Right ventricle myocardium (tissue), 1 donor: Measurements from ENCODE around the genes H4C2, HFE and H3C7.

DNA sequence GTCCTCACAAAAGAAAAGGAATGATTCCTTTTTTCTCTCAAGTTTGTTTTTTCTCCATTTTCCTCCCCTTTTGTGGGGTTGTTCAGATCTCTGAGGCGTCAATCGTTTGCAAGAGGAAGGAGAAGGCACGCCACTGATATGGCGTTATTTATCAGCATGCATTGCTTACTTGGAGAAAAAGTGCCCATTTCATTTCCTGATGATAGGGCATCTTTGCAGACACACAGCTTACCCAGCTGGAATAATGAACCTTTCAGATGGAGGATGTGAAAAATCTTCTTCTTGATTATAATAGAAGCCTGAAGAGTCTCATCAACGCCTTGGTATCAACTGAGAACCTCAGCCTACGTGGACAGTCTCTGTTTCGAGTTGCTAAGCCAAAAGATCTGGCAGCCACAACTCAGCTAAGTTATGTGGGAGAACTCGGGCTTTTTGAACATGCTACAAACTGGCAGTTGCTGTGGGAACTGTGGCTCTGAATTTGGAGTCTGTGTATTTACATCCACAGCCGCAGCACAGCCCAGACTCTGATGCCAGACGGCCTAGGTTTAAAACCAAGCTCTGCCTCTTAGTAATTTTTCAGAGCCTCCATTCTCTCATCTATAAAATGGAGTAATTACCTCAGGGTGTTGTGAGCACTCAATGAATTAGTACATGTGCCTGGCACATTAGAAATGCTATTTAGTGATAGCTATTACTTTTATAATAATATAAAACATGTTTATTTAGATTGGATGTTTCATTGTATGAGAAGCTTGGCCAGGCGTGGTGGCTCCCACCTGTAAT is 35.8 kb downstream of the RIPOR2 start:
- PRO-cap, 2 experiments: no peak in any of the 2 experiments

GRCh38 chr6:24930459-24930723 is 5.4 kb downstream of the RIPOR2 start:
- PRO-cap, 2 experiments: no peak in any of the 2 experiments

DNA sequence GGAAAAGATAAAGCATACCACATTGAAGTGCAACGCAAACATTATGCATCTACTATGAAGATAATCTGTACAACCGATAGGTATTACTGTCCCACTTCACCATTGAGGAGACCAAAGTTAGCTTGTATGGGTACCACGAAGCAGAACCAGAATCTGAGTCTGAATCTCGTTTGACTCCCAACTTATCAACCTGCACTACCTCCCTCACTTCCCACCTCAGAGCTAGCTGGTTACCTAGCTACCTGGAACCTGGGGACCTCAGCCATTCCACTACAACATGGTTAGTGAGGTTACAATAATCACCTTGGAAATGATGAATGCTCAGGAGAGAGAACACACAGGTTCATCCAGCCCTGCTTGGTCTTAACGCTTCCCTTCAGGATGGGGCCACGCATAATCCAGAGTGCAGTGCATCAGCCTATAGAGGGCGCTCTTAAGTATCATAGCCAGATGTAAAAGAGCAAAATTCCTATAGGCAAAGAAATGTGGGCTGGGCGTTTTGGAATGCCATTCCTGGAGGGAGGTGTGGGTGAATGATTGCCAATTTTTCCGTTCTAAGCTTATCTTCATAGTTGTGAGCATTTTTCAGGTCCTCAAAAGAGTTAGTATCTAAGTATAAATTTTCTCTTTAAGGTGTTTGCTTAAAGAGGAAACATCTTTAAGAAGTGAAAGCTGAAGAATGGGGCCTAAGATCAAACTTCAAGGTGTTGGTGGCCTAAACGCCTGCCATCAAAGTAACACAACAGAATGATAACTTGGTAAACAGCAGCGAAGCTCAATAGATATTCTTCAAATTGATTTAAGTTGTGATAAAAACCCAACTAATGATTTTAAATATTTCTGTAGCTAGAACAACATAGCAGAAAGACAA is 1.9 kb downstream of the RIPOR2 start:
- PRO-cap, 2 experiments: no peak in any of the 2 experiments

DNA sequence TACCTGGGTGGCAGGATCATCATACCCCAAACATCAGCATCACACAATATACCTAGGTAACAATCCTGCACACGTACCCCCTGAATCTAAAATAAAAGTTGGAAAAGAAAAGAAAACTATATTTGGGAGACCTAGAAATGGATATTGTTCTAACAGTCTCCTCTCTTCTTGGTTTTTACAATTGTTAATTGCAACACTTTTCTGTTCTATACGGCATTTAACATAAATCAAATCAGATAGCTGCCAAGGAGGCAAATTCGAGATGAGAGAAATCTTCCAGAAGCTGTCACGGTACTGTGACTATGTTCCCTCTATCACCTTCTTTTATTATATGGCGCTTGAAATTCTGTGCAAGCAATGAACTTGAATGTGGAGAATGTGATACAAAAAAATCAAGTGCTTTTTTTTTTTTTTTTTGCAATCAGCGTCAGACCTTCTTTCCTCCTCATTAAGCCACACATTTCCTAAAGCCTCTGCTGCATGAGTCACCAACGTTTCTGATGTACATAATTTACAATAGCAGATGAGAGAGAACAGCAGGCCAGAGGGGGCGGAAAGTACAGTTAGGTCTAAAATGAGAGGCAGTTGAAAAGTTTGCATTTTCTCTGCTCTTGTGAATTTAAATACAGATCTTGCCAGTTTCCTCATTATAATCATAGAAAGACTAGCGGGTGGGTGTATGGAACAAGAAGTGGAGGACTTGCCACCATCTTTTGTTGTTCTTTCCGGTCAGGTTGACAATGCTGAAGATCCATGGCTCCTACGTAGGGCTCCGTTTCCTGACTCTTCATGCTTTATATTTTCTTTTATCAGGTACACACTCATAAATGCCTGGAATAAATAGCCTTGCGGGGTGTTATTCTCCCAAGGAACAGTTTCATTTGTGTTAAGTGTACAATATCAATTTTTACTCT is 114.6 kb upstream of the RIPOR2 start:
- PRO-cap, 2 experiments: no peak in any of the 2 experiments

DNA sequence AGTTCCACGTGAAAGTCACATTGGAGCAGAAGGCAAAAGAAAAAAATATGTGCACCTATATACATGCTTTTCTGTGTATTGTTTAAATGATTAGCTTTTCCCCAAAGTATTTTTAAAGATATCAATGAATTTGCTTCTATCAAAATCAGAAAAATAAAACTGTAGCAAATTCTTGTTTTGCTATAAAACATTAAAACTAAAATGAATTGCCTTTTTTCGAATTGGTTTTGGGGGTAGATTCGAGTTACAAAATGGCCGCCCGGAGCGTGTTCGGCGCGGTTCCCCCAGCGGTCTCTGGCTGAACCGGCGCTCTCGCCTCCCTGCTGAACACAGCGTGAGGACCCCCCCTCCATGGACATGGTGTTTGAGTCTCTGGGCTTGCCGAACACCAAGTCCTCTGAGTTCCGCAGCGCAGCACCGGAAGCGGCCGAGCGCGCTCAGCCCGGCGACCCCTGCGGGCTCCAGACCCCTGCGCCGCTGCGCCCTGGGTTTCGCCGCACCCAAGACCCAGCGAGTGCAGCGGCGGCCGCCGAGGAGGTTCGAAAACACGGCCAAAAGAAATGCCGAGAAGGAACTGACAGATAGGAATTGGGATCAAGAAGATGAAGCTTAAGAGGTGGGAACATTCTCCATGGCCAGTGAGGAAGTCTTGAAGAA is 139.6 kb upstream of the CARMIL1 start:
- PRO-cap, 2 experiments: no peak in any of the 2 experiments

DNA sequence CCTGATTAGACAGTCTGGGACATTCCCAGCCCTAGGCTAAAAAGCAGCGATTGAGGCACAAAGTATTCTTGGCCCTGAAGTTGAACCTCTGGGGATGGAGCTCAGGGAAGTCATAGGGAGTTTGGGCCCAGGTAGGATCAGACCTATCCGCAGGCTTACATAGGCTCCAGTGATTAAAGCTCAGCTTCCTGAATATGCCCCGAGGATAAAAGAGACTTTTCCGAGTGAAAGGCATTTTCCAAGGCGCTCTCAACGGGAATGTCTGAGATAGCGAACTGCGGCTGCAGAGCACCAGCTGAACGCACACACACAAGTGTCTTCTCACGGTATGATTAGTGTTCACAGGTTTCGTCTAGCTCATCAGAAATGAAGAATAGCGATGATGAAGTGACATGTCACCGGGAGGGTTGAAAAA is 717 bp upstream of the CARMIL1 start:
- PRO-cap, 2 experiments: no peak in any of the 2 experiments

DNA sequence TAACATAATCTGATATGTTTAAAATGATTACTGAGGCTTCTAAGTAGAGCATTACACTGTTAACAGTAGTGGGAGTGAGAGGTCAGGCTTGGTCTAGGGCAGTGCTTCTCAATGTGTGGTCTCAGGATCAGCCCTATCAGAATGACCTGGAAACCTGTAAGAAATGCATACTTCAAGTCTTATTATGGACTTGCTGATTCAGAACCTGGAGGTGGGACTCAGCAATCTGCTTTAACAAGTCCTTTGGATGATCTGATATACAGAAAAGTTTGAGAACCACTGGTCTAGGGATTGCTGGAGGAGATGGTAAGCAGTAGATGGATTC is 47.2 kb downstream of the CARMIL1 start:
- PRO-cap, 2 experiments: no peak in any of the 2 experiments

- PRO-cap, 2 experiments: no peak in any of the 2 experiments
These were observed 87.9 kb downstream of the CARMIL1 start for GRCh38 chr6:25366670-25367891.

- PRO-cap, 2 experiments: no peak in any of the 2 experiments
These were observed 125.5 kb downstream of the CARMIL1 start for GRCh38 chr6:25404613-25405148.

DNA sequence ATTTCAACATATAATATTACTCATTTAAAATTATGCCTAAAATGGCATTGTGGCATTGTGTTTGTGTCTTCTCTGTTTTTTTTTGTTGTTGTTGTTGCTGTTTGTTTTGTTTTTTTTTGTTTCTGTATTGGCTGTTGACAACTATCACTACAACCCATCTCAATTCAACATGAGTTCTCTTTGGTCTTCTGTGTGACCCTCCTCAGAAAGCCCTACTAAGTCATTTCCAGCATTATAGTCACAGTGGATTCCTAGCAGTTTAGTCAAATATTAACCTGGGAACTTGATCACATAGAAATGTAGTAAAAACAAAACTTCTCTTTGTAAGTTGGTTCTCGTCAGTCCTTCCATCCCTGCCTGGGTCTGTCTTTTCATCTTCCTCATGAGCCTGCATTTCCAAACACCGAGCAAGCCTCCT is 16.8 kb downstream of the SLC17A2 start:
- PRO-cap, 2 experiments: no peak in any of the 2 experiments

- PRO-cap, 2 experiments: no peak in any of the 2 experiments
These were observed 8.5 kb downstream of the TRIM38 start for GRCh38 chr6:25971006-25971614.

DNA sequence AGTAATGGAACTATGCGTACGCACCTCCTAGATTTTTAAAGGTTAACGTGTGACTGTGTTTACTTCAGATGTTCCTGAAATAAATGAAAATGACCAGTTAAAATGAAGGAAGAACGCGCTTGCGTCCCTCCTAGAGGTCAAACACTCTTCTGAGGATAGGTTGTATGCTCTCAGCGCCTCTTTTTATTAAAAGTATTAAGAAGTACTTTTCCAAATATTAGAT is 24.6 kb downstream of the H1-1 start:
- PRO-cap, 2 experiments: no peak in any of the 2 experiments

DNA sequence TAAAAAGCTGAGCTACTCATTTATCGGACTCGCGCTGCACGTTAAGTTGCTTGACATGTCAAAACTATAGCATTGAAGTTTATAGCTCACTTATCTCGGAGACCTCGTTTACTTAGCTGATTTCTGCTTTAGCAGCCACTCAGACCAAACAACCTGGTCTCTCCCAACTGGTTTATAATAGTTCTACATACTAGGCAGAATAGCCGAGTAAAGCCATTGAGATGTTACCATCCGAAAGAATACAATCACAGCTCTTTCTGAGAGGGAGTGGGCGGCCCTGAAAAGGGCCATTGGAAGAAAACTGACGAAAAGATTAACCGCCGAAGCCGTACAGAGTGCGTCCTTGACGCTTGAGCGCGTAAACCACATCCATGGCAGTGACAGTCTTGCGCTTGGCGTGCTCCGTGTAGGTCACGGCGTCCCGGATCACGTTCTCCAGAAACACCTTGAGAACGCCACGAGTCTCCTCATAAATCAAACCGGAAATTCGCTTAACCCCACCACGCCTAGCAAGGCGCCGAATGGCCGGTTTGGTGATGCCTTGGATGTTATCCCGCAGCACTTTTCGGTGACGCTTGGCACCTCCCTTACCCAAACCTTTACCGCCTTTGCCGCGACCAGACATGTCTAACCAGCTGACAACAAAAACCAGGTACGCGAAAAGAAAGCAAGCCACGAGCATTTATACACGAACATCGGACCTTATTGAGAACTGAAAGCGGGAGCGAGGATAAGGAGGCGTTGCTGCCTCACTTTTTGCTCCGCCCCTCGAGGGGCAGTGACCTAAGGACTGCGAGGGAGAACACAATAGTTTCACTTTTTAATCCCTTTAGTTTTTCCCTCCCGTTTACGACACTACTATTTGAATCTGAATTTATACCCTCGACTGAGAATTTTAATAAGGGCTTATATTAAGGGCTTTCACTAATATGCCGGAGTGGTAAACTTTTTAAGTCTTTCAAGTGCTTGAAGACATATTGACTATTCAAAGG is at the start of gene H4C2:
Gene H4C2 (minus strand): TSS at position 656 of the 992 bp plus-strand sequence.
- PRO-cap, 2 experiments: peak in 2 of 2 experiments; most common plus-strand start position 778 of the sequence (in 2); most common minus-strand start position 656 of the sequence (in 2)

DNA sequence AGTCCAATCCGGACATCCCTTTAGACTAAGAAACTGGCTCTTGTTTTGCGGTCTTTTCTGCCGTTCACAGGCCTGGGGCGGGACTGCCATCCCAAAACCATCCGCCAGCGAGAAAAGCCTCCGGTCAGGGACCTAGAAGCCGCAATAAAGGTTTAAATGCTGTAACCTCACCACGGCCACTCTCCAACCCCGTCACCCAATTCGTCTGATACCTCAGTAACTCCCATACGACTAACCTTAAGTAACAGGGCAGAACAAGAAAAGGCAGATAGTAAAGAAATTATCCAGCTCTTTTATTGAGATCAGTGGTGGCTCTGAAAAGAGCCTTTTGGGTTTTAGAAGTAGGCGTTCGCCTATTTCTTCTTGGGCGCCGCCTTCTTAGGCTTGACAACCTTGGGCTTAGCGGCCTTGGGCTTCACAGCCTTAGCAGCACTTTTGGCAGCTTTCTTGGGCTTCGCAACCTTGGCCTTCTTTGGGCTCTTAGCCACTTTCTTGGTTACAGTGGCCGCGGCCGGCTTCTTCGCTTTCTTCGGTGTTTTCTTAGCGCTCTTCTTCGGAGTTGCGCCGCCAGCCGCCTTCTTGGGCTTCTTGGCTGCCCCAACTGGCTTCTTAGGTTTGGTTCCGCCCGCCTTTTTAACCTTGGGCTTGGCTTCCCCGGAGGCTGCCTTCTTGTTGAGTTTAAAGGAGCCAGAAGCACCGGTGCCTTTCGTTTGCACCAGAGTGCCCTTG is 672 bp downstream of the H1-2 start:
- PRO-cap, 2 experiments: peak in 1 of 2 experiments; most common minus-strand start position 603 of the sequence (in 1)

DNA sequence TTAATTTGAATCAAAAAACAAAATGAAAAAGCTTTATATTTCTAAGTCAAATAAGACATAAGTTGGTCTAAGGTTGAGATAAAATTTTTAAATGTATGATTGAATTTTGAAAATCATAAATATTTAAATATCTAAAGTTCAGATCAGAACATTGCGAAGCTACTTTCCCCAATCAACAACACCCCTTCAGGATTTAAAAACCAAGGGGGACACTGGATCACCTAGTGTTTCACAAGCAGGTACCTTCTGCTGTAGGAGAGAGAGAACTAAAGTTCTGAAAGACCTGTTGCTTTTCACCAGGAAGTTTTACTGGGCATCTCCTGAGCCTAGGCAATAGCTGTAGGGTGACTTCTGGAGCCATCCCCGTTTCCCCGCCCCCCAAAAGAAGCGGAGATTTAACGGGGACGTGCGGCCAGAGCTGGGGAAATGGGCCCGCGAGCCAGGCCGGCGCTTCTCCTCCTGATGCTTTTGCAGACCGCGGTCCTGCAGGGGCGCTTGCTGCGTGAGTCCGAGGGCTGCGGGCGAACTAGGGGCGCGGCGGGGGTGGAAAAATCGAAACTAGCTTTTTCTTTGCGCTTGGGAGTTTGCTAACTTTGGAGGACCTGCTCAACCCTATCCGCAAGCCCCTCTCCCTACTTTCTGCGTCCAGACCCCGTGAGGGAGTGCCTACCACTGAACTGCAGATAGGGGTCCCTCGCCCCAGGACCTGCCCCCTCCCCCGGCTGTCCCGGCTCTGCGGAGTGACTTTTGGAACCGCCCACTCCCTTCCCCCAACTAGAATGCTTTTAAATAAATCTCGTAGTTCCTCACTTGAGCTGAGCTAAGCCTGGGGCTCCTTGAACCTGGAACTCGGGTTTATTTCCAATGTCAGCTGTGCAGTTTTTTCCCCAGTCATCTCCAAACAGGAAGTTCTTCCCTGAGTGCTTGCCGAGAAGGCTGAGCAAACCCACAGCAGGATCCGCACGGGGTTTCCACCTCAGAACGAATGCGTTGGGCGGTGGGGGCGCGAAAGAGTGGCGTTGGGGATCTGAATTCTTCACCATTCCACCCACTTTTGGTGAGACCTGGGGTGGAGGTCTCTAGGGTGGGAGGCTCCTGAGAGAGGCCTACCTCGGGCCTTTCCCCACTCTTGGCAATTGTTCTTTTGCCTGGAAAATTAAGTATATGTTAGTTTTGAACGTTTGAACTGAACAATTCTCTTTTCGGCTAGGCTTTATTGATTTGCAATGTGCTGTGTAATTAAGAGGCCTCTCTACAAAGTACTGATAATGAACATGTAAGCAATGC is at the start of gene HFE:
Gene HFE (plus strand): TSS at position 415 of the 1,287 bp plus-strand sequence.
- PRO-cap, 2 experiments: peak in 2 of 2 experiments; most common plus-strand start position 415 of the sequence (in 2); most common minus-strand start position 735 of the sequence (in 2)

DNA sequence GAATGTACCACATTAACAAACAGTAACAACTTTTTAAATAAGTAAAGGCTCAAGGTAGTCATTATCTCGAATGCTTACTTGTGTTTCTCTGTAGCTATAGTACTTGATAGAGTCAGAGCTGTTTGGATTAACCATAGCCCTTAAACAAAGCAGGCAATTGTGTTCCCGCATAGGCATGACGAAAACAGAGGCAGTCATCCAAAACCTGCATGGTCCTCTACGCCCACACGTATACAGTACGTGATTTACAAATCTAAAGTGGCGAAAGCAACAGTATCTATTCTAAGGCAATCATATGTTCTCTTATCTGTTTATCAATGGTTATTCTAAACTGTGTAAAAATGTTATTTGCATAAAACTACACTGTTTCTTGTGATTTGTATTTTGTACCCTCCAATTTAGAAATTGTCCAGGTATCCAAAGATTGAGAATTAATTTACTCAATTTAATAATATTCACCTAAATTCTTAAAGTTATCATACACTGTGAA is 4.7 kb downstream of the H2BC4 start:
- PRO-cap, 2 experiments: no peak in any of the 2 experiments

DNA sequence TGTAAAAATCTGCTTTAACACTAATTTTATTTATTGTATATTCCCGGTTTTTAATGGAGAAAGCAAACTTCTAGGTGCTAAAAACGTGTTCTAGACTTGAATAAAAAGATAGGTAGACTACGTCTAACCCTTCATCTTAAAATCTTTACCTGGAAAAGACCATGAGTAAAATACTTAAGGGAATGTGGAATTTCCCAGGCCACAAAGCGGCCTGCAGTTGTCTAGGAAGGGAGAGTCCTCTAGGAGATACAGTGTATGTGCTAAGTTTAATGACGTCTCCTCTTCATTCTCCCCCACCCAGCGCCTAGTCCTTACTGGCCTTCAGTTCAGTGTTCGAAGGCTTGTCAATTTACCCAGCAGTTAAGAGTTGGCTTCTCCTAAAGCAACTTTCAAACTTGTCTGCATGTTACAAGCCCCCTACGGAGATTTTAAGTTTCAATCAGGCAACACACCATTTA is 1.4 kb downstream of the H2BC4 start:
- PRO-cap, 2 experiments: no peak in any of the 2 experiments

DNA sequence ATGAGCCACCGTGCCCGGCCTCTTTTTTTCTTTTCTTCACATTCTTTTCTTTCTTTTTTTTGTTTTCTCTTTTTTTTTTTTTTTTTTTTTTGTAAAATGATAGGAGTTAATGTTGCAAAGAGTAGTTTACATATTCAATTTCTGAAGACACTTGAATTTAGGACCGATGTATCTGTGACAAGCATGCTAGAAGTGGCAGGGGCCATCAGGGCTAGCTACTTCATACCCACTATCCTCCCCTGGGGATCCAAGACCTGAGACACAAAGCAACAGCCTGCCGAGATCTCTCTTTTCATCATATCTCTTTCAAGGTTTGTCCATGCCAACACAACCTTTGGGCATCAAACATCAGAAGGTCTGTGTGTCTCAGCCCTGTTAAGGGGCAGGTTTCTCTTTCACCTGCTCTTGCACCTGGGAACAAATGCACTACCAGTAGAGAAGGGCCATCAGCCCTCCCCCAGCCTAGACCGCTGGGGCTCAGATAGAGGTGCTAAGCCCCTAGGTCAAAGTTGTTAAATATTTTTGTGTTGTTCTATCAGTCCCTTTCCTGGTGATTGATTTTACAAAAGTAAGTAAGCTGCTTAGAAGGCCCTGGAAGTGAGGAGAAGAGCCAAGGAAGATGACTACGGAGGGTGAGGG is 9.2 kb downstream of the H2BC5 start:
- PRO-cap, 2 experiments: no peak in any of the 2 experiments

DNA sequence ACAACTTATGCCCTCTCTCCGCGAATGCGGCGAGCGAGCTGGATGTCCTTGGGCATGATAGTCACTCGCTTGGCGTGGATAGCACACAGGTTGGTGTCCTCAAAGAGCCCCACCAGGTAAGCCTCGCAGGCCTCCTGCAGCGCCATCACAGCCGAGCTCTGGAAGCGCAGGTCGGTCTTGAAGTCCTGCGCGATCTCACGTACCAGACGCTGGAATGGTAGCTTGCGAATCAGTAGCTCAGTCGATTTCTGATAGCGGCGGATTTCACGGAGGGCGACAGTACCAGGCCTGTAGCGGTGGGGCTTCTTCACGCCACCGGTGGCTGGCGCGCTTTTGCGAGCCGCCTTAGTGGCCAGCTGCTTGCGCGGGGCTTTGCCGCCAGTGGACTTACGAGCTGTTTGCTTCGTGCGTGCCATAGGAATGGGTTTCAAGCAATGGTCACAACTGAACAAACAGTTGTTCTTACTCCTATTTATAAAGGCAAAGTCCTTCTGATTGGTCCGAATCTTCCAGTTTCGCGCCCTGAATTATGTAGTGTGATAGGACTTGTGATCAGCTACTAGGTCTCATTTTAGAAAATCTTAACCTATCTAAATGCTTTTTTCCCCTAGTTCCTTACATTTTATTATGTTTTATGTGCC is at the start of gene H3C7:
Gene H3C7 (minus strand): TSS at position 446 of the 641 bp plus-strand sequence.
- PRO-cap, 2 experiments: peak in 2 of 2 experiments; most common minus-strand start position 450 of the sequence (in 2)

- PRO-cap, 2 experiments: no peak in any of the 2 experiments
These were observed 5.3 kb upstream of the BTN2A2 start for GRCh38 chr6:26377405-26378187.